ENCODE results near the genes TSPAN13, SNX13 and POLR1F.

DNA sequence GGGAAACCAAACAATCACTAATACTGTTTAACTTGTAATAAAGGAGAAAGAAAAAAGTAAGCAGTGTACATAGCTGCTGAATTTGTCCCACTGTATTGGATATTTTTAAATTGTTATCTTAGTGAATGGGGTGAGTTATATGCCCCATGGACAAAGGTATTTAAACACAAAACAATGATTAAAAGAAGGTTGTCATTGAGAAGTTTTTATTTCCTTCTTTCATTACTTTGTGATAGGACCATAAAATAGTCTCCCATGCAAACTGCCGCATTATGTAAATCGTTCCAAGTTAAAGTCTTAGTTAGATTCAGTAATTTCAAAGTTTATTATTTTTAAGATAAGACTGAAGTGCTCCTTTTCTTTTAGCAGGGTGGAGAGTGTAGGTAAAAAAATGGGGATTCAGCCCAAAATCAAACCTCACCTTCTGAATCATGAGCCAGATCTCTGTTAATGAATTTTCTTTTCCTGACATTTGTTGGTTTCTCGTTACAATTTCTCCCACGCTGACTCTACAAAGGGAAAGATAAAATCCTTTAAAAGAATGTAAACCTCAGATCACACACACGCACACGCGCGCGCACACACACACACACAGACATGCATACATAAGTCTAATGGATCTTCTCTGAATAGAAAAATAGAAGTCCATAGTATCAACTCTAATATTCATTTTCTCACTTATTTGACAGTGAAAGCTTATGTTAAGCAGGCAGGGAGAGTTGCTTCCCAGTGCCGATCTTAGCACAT lies 1.6 kb downstream of the ETV1 start:
- PRO-cap: no peak

DNA sequence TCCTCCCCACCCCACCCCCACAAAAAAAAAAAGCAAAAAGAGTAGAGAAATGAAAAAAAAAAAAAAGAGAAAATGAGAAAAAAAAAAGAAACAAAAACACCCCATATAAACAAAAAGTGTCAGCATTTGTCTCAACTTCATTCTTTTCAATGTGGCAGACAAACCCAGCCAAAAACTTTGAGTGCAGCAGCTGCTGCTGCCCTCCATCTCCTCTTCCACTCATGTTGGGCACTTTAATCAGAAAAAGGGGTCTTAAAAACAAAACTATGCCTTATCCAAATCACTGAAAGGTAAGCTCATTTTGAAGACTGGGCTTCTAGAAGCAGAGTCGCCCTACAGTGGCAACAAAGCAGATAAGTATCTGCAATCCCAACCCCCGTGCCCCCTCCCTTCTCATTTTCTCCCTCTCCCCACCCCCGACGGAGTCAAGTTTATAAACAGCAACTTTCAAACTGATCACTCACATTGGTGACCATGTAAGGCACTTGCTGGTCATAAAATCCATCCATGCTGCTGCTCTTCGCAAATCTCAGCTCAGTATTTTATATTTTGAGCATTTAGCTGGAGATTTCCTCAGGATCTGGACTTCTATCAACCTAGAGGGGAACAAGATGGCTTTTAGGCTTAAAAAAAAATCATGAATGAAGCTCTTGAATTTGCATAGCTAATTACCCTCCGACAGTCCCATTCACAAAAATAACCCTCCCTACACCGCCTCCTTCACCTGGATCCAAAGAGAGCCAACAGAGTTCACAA lies 744 bp downstream of the ETV1 start:
- PRO-cap: no peak

DNA sequence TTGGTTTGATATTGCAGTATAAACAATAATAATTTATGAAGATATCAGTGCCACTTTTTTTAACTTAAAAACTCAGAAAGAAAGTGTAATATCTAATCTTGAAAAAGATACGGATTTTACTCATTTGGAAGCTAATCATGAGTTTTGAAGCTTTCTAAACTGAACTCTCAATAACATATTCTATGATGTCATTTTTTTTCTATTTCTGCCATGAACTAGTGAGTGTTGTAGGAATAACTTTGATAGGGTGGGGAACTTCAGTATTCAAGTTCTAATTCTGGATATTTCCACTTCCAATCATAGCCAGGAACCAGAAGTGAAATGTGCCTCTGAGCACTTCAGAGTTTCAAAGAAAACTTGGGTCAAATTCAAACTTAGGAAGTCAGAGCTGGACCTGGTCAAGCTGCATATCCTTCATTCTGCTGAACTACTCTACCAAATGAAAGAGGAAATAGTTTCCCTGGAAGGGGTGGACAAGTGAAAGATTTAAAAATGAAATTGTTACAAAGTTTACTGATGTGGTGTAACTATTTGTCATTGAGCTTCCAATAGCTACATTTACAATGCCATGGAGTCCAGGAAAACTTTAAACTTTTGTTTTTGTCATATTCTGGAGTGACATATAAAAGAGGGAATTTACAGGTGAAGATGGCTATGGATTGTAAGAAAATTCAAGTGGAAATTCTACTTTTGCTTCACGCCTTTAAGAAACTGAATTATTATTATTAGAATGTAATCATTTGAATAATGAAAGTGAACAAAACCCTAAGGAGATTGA lies 744 bp downstream of the AGMO start:
- PRO-cap: unidirectional peak, plus-strand start at position 371 of the sequence

GRCh38 chr7:15765780-15766266 lies 79.3 kb upstream of the MEOX2 start:
- PRO-cap: bidirectional peak, plus-strand start at chr7:15766165, minus-strand start at chr7:15765957

- PRO-cap: unidirectional peak, minus-strand start at chr7:16067170
Measured at GRCh38 chr7:16066945-16067489, 354.3 kb downstream of the CRPPA start.

DNA sequence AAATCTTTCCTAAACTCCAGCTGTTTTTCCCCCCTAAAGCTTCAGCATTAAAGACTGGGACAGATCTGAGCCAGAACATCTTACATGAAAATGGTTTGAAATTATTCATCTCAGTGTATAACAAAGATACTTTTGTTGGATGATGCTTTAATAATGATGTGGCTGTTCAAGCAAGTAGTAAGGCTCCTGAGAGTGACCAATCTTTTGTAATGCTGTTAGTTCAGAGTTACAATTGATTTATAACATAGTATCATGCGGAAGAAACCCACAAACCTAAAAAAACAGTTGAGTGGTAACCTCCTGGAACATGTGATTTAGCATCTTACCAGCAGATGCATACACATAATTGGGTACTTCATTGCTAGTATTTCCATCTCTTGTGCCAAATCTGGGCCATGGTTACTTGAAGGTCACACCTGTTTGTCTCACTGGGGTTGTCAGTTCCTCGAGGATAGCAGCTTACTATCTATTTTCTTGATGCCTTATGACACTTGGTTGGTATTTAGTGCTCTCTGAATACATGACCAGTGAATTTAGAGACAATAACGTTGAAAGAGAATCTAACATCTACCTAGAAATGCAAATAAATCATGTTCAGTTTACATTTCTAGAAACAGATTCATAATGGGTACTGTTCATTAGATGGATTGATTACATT lies 1.6 kb downstream of the BZW2 start:
- PRO-cap: no peak

DNA sequence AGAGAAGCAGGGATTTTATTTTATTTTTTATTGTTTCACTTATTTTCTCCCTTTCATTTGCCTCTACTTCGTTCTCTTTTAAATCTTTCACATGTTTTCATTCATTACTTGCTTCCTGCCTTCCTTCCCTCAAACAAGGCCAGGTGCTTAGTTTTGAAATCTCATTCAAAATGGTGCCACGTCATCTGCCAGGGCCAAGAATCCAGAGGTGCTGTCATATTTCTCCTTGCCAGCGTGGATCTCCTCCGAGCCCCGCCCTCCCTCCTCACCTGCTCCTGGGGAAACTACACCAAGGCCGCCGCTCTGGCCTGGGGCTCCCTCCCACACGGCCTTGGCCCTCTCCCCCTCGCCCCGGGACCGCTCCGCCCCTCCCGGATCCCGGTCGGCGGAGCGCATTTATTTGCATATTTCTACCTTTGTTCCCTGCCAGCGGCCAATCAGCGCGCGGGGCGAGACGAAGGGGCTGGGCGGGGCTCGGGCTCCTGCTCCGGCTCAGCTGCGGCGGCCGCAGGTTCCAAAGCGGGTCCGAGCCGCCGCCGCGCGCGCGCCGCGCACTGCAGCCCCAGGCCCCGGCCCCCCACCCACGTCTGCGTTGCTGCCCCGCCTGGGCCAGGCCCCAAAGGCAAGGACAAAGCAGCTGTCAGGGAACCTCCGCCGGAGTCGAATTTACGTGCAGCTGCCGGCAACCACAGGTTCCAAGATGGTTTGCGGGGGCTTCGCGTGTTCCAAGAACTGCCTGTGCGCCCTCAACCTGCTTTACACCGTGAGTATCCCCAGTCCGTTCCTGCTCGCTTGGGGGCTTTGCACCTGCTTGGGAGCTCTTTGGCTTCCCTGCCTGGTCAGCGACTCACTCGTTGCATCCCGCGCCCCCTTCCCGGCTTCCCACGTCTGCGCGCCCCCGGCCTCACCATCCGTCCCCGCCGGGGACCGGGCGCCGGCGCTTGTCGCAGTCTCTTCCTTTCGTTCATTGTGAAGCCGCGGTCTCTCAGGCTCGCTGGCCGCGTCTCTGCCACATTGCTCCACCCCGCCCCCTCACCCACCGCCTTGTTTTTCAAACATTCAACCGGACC lies at the start of gene TSPAN13:
TSS of gene TSPAN13 (plus strand) at position 488 of the 1,070 bp plus-strand sequence.
- PRO-cap: bidirectional peak, plus-strand start at position 510 of the sequence, minus-strand start at position 359 of the sequence; unidirectional peak, minus-strand start at position 969 of the sequence

- PRO-cap: no peak
Measured at GRCh38 chr7:16905176-16905660, 23.4 kb upstream of the AGR3 start.

GRCh38 chr7:17097748-17098462 lies 200.5 kb upstream of the AHR start:
- PRO-cap: no peak

- PRO-cap: no peak
Measured at GRCh38 chr7:17185581-17186037, 112.8 kb upstream of the AHR start.

DNA sequence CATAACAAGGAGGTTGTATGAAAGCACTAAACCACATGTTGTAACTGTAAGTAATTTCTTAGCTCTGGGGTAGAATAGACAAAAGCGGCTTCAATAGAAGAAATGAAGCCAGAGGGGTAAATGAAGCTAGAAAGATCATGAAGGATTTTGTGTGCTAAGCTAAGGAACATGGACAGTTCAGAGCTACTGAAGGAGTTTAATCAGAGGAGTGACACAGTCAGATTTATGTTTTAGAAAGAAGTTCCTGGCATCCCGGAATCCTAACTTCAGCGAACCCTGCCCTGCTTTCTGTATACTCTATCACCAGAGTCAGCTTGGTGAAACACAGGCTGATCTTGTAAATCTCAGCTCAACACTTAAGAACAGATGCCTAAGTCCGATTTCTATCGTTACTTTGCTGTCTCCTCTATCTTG lies 9.0 kb downstream of the AHR start:
- PRO-cap: no peak

GRCh38 chr7:17523725-17524321 lies 225.4 kb downstream of the AHR start:
- PRO-cap: no peak

- PRO-cap: bidirectional peak, plus-strand start at chr7:17940799, minus-strand start at chr7:17940464
Measured at GRCh38 chr7:17940219-17940913, at the start of gene SNX13. Gene SNX13 (minus strand): TSS chr7:17940494.

GRCh38 chr7:18086060-18086419 lies 58.4 kb upstream of the PRPS1L1 start:
- PRO-cap: no peak

DNA sequence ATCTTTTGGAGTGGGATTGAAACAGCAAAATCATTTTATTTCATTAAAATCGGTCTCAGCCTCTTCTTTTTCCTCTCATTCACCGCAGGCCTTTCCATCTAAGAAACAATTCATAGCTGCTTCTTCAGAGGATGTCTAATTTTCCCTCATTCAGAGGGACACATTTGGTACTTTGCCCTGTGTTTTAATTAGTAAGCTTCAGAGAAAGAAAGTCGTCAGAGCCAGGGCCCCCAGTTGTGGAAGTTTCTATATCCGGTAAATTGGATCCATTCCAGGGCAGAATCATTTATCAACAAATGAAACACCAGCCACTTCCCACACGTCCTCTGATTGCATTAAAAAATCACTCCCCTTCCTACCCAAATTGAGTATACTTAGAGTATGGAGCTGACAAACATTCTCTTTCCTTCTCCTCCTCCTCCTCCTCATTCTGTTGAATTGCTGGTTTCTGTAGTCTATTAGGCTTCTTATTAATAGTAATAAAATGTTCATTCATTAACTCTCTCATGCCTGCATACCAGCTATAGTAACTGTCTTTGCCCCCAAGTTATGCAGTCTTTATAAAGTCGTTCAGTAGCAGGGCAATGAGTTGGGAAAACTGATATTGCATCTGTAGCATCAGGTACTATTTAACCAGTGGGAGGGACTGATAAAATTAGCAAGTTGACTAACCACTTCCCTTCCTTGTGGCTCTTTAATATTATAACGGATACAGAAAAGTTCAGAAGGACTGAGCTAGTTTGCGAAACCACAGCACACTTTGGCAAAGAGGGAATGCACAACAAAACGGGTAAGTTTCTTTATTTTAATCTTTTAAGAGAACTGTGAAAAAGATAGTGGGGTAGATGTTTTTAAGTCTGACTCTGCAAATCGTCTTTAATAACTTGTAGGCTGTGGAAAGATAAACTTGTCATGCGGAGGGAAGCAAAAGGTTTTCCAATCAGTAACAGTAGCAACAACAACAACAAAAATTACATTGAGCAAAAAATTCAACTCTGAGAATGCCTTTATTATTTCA lies 205.5 kb upstream of the HDAC9 start:
- PRO-cap: unidirectional peak, plus-strand start at position 367 of the sequence

DNA sequence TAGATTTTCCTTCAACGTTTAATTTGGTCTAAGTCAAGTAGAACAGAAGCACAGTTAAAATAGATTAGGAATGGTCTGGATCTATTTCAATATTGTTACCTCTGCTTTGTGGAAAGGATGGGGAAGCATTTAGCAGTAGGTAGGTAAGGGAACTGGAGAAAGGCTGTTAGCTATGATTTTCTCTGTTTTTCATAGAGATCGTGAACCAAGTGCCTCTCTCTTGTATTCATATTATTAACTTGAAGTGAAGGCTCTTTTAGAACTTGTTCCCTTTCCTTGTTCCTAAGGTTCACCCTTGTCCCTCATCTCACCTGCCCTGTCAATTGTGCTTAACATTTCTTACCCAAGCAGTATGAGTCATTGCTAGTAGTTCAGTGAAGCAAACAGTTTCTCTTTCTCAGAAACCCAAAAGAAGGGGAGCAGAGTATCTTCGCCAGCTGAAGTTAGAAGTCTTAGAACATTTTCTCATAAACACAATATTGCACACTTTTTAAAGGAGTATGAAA lies 12.8 kb downstream of the HDAC9 start:
- PRO-cap: unidirectional peak, plus-strand start at position 400 of the sequence

- PRO-cap: no peak
Measured at GRCh38 chr7:18520446-18520711, 24.8 kb downstream of the HDAC9 start.

DNA sequence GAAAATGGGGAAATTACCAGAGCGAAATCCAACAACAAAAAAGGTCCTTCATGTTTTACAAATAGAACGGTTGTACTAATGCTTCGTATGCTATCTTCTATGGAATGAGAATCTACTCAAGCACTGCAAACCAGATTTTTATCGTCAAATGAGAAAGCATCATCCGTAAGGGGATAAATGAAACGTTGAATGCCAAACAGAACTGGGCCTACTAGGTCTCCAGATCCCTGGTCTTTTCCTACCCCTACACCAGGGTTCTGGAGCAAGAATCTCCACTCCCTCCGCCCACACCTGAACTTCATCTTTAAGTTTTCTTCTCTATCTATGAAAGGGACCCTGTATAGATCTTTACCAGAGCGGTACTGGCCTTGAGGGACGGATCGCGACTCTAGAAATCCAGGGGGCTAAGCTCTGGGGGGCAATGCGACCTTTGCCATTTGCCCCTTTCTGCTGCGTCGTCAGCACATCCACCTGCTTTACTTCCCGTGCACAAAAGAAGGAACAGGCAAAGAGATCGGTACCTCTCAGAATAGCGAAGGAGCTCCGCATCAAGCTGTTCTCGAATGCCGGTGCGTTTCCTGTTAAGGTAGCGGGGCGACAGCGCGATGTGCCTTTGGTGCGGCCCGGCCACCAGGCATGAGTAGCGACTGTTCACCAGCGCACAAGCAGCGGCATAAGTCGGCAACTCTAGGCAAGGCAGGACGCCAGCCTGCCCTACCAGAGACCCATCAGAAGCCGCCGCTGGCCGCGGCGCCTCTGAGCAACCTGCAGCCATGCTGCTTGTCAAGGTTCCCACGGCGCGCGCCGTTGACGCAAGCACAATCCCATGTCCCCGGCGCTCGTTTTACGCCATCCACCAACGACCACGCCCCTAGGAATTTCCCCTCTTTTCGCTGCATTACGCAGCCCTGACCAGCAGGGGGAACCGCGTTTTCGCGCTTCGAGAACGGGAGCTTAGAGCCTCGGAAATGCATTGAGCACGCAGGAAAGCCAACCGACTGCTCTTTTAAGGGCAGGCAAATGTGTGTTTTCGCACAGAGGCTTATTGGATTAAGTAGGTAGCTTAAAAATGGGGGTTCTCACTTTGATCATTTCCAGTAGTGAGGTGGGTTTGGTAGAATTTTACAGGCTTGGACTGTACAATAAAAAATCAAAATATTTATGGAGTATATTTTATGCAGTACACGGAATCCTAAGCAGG lies at the start of gene POLR1F:
TSS of gene POLR1F (minus strand) at position 796 of the 1,201 bp plus-strand sequence.
- PRO-cap: bidirectional peak, plus-strand start at position 973 of the sequence, minus-strand start at position 794 of the sequence

DNA sequence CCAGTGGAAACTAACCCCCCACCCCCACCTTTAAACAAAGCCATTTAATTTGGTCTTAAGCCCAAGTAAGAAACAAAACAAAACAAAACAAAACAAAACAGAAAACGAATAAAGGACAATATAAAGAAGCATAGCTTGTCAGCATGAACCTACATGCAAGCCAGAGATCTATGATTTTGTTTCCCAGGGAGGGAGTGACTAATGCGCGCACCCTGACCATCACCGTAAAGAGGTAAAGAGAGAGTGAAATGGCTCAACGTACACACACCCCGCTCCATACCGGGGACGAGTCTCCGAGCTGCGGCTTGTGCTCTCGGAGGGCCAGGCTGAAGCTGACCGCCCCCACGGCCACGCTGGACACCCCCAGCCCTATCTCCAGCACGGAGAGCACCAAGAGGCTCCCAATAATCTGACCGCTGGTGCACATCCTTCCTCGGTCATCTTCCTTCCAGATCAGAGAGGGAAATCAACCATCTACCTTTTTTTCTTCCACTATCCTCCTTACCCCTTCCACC lies 1.1 kb downstream of the TMEM196 start:
- PRO-cap: no peak

GRCh38 chr7:20002820-20003208 lies 214.4 kb downstream of the MACC1 start:
- PRO-cap: no peak